Spleen (tissue), 7 donors: Measurements from ENCODE around the gene DRAP1.

- PRO-cap, 4 experiments = peak in 4 of 4 experiments; most common minus-strand start chr11:65616052 (in 4)
- RAMPAGE, long total RNA, 4 experiments = no peak in any of the 4 experiments
Observed at GRCh38 chr11:65615905-65617043, 698 bp downstream of the PCNX3 start.

DNA sequence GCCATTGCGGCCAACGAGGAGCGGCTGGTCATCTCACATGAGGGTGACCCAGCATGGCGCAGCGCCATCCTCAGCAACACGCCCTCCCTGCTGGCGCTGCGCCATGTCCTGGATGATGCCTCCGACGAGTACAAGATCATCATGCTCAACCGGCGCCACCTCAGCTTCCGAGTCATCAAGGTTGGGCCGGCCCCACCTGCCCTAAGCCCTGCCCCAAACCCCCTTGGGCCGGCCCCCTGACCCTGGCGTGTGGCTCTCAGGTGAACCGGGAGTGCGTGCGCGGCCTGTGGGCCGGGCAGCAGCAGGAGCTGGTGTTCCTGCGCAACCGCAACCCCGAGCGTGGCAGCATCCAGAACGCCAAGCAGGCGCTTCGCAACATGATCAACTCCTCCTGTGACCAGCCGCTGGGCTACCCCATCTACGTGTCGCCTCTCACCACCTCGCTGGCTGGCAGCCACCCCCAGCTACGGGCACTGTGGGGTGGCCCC lies 2.6 kb upstream of the SIPA1 start:
- PRO-cap, 4 experiments = no peak in any of the 4 experiments
- RAMPAGE, long total RNA, 4 experiments = no peak in any of the 4 experiments

DNA sequence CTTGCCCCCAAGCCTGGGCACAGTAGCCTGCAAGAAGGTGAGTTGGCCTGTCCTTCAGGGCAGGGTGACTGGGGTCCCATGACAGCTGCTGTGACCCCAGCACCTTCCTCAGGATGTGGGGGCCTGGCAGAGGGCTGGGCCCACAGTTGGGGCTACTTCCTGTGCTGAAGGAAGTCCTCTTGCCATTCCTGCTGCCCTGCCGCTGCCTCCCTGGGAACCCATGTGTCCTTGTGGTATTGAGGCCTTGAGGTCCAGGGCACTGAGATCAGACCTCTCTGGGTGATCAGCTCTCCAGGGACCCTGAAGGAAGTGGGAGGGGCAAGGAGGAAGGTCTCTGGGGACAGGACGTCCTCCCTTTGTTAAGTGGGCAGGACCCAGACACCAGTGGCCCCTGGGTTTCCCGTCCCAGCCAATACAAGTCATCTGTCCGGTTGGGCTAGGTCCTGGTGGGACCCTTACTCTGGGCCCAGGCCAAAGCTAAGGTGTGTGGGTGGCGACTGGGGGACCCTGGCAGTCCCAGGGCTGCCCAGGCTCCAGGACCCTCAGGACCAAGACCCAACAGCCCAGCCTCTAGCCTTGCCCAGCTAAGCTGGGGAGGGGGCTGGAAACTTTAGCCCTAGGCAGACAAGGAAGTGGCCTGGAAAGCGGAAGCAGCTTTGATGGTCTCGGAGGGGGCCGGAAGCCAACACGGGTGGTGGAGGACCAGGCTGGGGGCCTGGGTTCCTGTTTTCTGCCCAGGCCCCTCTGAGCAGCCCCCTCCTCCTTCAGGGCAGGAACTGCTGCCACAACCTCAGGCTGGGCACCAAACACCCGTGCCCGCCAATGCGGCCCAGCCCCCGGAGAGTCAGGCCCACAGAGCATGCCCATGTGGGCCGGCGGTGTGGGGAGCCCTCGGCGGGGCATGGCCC lies 2.4 kb downstream of the SIPA1 start:
- PRO-cap, 4 experiments = peak in 4 of 4 experiments; most common plus-strand start position 422 of the sequence (in 4); most common minus-strand start position 222 of the sequence (in 3)
- RAMPAGE, long total RNA, 4 experiments = start-site peak on the plus strand in 2 of 4 experiments, centred at positions 742 to 744 of the sequence, 91 to 115 reads per replicate

DNA sequence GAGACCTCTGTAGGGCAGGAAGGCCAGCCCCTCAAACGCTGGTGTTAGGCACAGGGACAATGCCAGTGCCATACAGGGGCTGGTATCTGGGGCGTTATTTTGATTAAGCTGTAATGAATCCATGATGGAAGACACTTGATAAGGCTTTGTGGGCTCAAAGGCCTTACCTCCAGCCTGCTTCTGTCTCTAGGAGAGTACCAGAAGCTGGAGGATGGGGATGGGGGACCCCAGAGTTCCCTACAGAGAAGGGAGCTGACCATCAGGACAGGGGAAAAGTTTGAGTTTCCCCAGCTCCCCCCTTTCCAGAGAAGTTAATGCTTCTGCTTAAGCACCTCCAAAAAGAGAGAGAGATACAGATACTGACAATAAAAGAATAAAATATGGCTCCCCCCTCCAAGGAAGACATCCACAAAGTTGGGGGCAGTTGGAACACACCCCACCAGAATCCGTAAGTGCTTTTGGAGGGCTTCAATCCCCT lies 8.8 kb downstream of the RELA start:
- PRO-cap, 4 experiments = no peak in any of the 4 experiments
- RAMPAGE, long total RNA, 4 experiments = no peak in any of the 4 experiments

DNA sequence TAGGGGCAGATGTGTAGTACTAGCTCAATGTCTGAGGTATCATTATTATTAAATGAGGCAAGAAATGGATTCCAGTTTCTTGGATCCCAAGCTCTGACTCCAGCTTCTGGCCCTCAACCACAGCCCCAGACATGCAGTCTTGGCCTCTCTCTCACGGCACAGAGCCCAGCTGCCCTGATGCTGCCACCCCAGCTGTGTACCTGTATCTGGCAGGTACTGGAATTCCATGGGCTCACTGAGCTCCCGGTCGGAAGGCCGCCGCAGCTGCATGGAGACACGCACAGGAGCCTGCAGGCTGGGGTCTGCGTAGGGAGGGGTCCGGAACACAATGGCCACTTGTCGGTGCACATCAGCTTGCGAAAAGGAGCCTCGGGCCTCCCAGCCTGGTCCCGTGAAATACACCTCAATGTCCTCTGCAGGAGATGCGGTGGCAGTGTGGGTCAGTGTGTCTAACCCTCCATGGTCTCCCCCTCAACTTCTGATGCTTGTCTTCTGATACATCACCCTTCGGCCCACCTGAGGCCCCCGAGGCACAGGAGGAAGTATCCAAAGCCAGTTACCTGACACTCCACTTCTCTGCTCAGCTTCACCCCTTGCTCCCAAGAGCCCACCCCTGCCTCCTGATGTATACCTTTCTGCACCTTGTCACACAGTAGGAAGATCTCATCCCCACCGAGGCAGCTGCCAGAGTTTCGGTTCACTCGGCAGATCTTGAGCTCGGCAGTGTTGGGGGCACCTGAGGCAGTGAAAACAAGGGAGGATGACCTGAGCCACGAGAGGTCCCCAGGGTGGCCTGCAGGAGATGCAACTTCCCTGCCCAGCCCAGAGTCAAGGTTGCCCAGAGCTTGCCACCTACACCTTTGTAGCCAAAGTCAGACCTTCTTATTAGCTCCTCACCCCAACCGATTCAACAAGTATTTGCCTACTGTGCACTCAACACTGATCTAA lies 4.4 kb downstream of the RELA start:
- PRO-cap, 4 experiments = no peak in any of the 4 experiments
- RAMPAGE, long total RNA, 4 experiments = no peak in any of the 4 experiments

GRCh38 chr11:65744101-65744875 lies 23.7 kb upstream of the RNASEH2C start:
- PRO-cap, 4 experiments = peak in 4 of 4 experiments; most common plus-strand start chr11:65744631 (in 4)
- RAMPAGE, long total RNA, 4 experiments = no peak in any of the 4 experiments

DNA sequence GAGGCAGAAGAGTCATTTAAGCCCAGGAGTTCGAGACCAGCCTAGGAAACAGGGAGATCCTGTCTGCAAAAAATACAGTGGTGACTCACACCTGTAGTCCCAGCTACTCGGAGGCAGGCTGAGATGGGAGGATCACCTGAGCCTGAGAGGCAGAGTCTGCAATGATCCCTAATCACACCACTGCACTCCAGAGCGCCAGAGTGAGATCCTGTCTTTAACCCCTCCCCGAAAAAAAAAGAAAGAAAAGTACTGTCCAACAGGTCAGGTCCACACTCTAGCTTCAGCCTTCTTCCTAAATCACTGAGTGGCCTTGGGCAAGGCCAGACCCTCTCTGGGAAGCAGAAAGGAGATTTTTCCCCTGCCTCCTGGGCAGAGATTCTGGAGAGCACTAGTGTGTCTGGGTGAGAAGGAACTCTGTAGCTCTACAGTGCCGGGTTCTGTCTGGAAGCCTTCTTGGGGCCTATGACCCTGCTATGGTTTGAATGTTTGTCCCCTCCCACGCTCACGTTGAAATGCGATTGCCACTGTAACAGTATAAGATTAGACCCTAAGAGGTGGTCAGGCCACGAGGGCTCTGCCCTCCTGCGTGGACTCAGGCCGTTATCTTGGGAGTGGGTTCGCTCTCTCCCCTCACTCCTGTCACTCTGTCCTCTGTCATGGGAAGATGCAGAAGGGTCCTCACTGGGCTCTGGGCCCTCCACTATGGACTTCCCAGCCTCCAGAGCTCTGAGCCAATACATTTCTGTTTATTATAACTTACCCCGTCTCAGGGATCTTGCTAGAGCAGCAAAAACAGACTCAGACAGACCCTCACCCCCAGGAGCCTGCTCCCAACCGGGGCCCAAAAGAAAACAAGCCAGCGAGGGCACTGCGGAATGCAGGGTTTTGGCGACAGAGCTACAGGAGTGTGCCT lies 3.6 kb downstream of the AP5B1 start:
- PRO-cap, 4 experiments = no peak in any of the 4 experiments
- RAMPAGE, long total RNA, 4 experiments = no peak in any of the 4 experiments

GRCh38 chr11:65862969-65863238 lies 2.7 kb downstream of the MUS81 start:
- PRO-cap, 4 experiments = no peak in any of the 4 experiments
- RAMPAGE, long total RNA, 4 experiments = no peak in any of the 4 experiments

DNA sequence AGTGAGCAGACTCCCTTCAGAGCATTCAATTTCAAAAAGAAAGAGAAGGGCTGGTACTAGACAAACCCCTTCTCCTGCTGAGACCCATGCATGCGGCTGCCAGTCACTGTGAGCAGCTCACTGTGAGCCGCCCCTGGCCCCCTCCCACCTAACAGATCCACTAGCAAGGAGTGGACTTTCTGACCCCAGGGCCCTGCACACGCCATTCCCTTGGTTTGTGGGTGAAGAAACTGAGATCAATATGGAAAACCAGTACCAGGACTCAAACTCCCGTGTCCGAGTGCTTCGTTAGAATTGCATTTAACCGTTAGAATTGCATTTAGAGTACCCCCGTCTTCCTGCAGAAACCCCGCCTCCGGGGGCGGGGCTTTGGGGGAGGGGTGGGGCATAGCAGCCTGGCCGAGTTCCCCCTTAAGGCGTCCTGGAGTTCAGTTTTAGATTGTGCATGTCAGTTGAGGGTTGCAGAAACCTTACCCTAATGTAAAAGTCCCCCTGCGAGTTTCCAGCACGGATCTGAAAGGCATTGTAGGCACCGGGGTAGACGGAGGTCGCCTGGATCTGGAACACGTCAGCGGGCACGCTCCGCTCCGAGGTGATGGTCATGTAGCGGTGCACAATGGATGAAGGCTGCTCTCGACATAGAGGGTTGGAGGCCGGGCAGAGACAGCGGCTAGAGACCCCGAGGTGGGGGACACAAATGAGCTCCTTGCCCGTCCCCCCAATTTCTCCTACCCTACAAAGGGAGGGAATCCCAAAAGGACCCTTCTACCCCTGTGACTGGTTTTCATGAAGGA lies 5.0 kb downstream of the EFEMP2 start:
- PRO-cap, 4 experiments = no peak in any of the 4 experiments
- RAMPAGE, long total RNA, 4 experiments = no peak in any of the 4 experiments

GRCh38 chr11:65868181-65868905 lies 4.3 kb downstream of the EFEMP2 start:
- PRO-cap, 4 experiments = no peak in any of the 4 experiments
- RAMPAGE, long total RNA, 4 experiments = no peak in any of the 4 experiments

GRCh38 chr11:65889962-65890378 lies 503 bp upstream of the CCDC85B start:
- PRO-cap, 4 experiments = no peak in any of the 4 experiments
- RAMPAGE, long total RNA, 4 experiments = no peak in any of the 4 experiments

DNA sequence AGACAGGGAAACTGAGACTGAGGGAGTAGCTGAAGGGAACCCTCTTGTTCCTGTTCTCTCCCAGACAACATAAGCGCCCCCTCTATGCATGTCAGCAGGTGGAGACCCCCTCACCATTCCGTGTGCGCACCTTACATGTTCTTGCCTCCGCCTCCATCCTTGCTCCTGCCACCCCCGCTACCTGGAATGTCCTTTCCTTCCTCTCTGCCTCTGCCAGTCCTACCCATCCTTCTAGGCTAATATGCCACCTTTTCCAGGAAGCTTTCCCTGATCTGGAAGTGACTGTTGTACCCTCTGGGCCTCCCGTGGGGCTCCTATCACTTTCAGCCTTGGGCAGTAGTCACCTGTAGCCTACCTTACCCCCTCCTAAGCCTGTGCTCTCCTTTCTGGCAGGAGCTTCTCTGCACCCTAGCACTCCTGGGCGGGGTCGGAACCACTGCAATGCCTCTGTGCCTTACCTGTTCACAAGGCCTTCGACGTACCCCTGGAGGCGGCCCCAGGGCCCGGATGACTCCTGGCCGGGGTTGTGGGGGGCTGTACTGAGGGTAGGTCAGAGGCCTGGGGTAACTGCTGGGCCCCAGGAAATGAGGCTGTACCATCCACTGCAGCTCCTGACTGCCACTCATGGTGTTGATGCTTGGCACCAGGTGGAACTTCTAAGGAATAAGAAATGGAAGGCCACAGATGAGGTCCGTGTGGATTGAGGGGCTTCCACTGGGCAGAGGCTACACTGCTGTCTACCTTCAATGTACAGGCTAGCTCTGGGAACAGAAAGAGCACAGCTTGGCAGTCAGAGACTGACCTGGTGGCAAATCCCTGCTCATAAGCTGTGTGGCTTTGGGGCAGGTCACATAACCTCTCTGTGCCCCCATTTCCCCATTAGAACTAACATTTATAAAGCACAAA lies 3.6 kb downstream of the FOSL1 start:
- PRO-cap, 4 experiments = no peak in any of the 4 experiments
- RAMPAGE, long total RNA, 4 experiments = no peak in any of the 4 experiments

GRCh38 chr11:65903020-65903625 lies 2.9 kb upstream of the FOSL1 start:
- PRO-cap, 4 experiments = no peak in any of the 4 experiments
- RAMPAGE, long total RNA, 4 experiments = no peak in any of the 4 experiments

DNA sequence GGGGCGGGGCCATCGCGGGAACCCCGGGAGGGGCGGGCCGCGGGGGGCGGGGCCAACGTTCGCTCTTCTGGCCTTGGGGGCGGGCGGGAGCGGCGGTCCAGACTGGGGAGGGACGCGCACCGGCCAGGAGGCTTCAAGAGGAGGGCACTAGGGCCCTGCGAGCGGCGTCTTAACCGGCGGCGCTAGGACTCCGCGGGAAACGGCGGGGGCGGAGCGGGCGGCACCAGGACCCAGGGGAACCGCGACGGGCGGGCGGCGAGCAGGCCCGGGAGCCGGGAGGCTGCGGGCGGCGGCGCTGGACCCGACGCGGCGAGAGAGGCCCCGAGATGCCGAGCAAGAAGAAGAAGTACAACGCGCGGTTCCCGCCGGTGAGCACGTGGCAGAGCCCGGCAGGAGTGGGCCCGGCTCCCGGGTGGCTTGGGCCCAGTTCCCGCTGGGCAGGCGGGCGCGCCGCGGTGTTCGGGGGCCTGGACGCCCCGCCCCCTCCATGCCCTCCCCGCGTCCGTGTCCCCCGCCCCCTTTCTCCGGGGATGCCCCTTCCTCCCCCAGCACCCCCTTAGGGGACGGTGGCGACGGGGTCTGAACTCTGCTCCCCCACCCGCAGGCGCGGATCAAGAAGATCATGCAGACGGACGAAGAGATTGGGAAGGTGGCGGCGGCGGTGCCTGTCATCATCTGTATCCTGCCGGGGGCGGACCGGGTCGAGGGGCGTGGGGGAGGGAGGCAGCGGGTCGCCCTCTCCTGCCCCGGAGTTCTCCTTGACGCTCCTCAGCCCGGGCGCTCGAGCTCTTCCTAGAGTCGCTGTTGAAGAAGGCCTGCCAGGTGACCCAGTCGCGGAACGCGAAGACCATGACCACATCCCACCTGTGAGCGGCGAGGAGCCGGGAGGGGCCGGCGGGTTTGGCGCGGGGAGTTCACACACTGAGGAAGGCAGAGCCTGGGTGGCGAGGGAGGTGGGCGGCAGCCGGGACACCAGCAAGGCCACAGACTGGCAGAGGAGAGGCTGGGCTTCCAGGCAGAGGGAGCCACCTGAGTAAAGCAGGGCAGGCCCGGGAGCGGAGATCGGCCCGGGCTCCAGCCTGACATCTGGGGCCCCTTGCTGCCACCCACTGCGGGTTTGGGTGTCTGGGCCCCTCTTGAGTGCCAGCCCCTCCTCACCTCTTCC lies at the start of gene DRAP1:
Gene DRAP1, plus strand, starts transcription at position 251 of the 1,165 bp plus-strand sequence.
- PRO-cap, 4 experiments = peak in 4 of 4 experiments; most common plus-strand start position 262 of the sequence (in 4); most common minus-strand start position 677 of the sequence (in 3)
- RAMPAGE, long total RNA, 4 experiments = start-site peak on the plus strand in 4 of 4 experiments, centred at positions 266 to 534 of the sequence, 61 to 623 reads per replicate

DNA sequence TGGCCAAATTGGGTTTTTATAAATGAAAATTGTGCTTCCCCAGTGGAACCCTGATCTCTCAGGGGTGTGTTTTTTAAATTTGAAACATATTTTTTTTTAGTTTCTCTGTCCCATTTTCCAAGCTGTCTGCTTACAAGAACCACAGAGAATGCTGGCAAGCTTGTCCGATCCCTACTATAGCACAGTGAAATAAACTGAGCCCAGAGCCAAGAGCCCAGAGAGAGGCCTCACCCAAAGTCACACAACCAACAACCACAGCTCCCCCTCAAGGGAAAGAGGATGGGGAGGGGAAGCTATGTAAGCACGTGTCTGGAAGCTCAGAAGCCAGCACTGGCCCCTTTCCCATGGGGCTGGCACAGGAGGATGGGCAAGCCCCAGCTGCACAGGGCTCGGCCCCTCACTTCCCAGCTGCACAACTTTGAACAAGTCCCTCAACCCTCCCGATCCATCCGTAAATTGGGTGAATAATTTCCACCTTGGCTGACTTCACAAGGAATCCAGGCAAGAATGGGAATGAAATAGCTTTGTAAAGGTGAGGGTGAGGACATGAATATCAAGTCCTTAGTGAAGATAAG lies 3.2 kb upstream of the SART1 start:
- PRO-cap, 4 experiments = no peak in any of the 4 experiments
- RAMPAGE, long total RNA, 4 experiments = no peak in any of the 4 experiments

- PRO-cap, 4 experiments = no peak in any of the 4 experiments
- RAMPAGE, long total RNA, 4 experiments = no peak in any of the 4 experiments
Observed at GRCh38 chr11:65977238-65977970, 15.9 kb downstream of the SART1 start.

DNA sequence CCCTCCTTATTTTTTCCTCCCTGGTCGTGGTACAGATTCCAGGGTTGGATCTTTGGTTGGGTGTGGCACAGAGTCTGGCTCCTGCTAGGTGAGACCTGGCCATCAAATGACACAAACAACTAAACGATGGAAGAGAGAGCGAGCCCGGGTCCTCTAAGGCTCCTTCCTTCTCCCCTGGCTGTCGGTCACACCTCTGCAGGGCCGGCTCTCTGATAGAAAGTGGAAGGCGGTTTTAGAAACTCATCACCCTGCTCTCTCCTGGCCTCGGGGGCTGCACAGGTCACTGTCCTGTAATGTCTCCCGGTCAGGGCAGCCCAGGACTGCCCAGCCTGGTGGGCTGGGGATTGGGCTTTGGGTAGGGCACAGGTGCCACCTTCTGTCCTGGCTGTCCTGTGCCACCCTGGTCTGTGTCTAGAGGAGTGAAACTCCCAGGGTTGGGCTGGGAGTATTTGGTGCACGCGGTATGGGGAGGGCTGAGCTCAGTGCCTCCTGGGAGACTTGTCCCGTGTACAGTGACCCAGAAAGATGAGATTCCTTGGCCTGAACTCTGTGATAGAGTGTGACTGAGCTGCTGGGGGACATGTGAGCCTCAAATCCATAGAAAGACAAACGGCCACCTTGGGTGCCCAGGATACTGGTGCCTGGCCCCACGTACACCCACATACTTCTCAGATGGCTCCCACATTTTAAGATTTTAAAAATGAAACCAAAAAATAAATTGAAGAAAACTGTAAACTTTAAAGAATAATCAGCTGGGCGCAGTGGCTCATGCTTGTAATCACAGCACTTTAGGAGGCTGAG lies 17.7 kb downstream of the SART1 start:
- PRO-cap, 4 experiments = no peak in any of the 4 experiments
- RAMPAGE, long total RNA, 4 experiments = no peak in any of the 4 experiments

GRCh38 chr11:66071496-66072085 lies 1.5 kb downstream of the PACS1 start:
- PRO-cap, 4 experiments = no peak in any of the 4 experiments
- RAMPAGE, long total RNA, 4 experiments = no peak in any of the 4 experiments

DNA sequence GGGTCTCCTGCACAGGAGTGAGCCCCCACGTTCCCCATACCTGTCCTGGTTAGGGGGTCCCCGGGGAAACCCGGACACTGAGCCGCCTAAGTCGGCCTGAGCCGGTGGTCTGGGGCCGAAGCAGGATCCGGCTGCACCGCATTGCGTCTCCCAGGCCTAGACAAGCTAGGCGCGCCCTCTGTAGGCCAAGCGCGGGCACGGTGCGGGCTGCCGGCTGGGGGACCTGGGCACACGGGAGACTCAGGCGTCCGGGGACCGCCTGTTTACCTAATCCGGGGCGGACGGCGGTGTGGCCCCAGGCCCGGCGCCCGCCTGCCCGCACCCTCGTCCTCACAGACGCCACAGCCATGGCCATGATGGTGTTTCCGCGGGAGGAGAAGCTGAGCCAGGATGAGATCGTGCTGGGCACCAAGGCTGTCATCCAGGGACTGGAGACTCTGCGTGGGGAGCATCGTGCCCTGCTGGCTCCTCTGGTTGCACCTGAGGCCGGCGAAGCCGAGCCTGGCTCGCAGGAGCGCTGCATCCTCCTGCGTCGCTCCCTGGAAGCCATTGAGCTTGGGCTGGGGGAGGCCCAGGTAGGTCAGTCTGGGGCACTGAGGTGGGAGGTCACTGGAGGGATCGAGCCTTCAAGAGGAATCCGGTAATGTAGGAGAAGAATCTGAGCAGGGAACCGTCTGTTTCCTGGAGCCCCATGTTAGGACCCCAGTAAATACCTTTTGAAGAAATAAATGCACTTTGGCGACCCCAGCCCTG lies 921 bp downstream of the KLC2 start:
- PRO-cap, 4 experiments = peak in 4 of 4 experiments; most common plus-strand start position 270 of the sequence (in 1); most common minus-strand start position 158 of the sequence (in 2)
- RAMPAGE, long total RNA, 4 experiments = start-site peak on the minus strand in 1 of 4 experiments, centred at position 172 of the sequence, 5 reads per replicate

DNA sequence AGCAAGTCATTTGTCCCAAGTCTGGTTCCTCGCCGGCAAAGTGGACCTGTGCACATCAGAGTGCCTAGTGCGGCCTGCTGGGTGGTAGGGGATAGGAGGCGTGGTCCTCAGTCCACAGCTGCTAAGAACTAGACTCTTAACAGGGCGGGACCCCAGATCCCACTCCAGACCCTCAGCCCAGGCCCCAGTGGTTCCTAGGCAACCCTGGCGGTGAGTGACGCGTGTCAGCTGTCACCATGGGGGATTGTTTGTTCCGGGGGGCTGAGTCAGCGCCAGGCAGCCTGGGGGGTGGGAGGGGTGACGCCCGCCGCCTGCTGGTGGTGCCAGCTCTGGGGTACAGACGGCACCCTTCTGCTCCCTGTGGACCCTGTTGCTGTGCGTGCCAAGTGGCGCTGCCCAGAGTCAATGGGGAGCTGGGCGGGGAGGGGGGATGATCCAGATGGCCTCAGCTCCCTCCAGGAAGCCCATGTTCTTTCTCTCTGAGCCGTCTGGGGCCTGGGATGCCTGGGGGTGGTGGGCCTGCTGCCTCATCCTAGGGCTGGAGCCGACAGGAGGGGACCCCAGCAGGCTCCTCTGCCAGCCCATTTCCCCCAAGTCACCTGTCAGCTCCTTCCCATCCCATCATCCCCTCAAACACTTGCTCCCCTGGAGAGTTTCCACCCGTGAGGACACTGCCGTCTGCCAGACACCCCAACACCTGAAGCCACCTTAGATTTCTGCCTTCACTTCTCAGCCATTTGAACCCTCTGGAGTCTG lies 2.5 kb downstream of the CNIH2 start:
- PRO-cap, 4 experiments = no peak in any of the 4 experiments
- RAMPAGE, long total RNA, 4 experiments = no peak in any of the 4 experiments